ENCODE measurements around a stretch of chr11.

DNA sequence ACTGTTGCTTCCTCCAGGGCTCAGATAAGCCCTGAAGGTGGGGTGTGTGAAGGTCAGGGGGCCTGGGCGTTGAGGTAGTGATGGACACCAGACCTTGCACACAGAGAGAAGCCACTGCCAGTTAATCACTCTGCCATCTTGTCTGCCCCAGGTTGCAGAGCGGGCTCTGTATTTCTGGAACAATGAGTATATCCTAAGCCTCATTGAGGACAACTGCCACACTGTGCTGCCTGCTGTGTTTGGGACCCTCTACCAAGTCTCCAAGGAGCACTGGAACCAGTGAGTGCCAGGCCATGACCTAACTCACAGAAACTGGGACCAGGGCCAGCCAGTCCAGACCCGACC, 3.1 kb downstream of the GPHA2 start:
- PRO-cap, 4 experiments = no peak in any of the 4 experiments
- RAMPAGE, long total RNA, 4 experiments = start-site peak on the plus strand in 2 of 4 experiments, centred at positions 187 to 210 of the sequence, 7 to 11 reads per replicate

GRCh38 chr11:64998699-64999801, 2.3 kb upstream of the BATF2 start:
- PRO-cap, 4 experiments = no peak in any of the 4 experiments
- RAMPAGE, long total RNA, 4 experiments = no peak in any of the 4 experiments

DNA sequence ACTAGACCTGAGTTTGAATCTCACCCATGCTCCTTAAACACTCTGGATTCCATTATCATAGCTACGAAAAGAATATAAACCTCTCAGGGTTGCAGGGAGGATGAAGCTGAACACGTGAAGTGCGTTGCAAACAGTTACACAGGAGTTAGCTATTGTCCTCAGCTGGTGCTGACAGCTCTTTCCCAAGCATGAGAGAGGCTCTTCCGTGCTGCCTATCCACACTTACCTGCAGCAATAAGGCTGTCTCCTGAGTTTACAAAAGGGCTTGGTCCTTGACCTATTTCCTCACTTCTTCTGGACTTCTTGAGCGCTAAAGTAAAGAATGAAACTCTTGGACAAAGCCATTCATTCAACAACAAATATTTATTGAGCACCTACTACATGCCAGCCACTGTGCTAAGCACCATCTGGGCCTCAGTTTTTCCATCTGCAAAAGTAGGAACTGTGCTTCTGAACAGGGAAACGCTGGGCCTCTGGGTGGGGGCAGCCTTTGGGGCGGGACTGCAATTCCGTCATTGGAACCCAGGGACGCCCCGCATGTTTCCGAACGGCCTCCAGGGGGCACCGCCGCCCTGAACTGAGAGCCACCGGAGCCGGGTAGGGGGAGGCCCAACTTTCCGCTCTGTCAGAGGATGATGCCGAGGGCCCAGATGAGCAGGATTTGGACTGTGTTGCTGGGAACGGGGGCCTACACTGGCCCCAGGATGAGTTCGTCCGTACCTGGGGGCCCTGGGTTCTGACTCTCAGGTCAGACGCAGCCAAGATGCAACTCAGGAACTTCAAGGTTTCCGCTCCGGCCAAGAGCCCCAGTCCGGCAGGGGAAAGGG, 631 bp upstream of the ARL2 start:
- PRO-cap, 4 experiments = peak in 4 of 4 experiments; most common plus-strand start position 628 of the sequence (in 4); most common minus-strand start position 421 of the sequence (in 1)
- RAMPAGE, long total RNA, 4 experiments = no peak in any of the 4 experiments

- PRO-cap, 4 experiments = peak in 4 of 4 experiments; most common plus-strand start chr11:65047758 (in 4); most common minus-strand start chr11:65047699 (in 2)
- RAMPAGE, long total RNA, 4 experiments = start-site peak on the minus strand in 4 of 4 experiments, at chr11:65047705-65047928 at its widest, 5 to 24 reads per replicate
Observed at GRCh38 chr11:65047374-65048229, 6.6 kb downstream of the SAC3D1 start.

DNA sequence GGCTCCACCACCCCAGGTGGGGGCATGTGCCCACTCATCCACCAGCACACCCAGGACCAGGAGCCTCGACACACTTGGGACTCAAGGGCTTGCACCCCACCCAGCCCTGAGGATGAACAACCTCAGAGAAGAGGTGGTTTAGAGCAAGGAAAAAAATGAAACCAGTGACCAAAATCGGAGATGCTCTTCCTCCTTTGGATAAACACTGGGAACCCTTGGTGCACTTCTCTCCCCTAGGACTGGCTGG, 1.5 kb downstream of the ZNHIT2 start:
- PRO-cap, 4 experiments = no peak in any of the 4 experiments
- RAMPAGE, long total RNA, 4 experiments = no peak in any of the 4 experiments

DNA sequence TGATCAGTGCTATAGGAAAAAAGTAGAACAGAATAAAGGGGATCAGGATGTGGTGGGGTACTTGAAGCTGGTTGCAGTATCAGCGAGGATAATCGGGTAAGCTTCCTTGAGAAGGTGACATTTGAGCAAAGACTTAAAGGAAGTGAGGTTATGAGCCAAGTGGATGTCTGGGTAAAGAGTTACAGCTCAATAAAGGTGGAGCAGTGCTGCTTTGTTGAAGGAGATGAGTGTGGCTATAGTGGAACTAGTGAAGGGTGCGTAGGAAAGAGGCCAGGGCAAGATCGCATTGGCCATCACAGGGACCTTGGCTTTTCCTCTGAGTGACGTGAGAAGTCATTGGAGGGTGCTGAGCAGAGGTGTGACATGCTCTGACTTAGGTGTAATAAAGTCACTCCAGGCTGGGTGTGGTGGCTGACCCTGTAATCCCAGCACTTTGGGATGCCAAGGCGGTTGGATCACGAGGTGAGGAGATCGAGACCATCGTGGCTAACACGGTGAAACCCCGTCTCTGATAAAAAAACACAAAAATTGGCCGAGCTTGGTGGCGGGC, 2.3 kb upstream of the SYVN1 start:
- PRO-cap, 4 experiments = no peak in any of the 4 experiments
- RAMPAGE, long total RNA, 4 experiments = no peak in any of the 4 experiments

DNA sequence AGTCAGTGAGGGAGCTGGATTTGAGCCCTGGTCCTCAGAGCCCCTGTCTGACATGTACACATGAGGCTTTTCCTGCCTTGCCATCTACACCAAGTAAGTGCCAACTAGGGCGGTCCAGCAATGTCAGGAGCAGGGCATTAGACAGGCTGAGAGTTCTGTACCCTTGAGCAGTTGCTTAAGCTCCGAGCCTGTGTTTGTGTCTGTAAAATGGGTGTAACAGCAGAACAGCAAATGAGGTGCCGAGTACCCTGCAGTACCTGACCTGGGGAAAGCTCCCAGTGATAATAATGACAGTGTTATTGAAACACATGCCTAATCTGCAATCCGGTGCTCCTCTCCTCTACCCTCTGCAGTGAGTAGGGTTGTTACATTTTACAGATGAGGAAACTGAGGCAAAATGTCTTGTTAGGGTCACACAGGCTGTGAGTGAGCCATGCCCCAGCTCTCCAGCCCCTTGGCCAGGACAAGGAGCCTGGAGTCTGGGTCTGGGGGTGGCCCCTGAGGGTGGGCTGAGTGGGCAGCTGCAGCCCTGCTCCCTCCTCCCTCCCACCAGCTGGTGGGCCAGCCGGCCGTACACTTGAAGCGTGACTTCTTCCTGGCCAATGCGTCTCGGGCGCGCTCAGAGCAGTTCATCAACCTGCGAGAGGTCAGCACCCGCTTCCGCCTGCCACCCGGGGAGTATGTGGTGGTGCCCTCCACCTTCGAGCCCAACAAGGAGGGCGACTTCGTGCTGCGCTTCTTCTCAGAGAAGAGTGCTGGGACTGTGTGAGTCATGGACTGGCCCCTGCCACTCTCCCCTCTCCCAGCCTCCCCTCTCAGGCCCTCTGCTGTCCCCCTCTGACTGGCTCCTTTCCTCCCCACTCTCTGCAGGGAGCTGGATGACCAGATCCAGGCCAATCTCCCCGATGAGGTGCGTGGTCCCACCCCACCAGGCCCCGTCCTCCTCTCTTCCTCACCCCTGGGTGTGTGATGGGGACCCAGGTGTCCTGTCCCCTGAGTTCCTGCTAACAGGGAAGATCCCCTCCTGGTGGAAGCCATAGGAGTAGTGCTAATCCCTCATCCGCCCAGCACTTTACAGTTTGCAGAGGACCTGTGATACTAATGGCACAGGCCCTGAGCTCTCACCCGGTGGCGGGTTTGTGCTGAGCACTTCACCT, 24.6 kb downstream of the CAPN1 start:
- PRO-cap, 4 experiments = peak in 1 of 4 experiments; most common plus-strand start position 709 of the sequence (in 1)
- RAMPAGE, long total RNA, 4 experiments = no peak in any of the 4 experiments

DNA sequence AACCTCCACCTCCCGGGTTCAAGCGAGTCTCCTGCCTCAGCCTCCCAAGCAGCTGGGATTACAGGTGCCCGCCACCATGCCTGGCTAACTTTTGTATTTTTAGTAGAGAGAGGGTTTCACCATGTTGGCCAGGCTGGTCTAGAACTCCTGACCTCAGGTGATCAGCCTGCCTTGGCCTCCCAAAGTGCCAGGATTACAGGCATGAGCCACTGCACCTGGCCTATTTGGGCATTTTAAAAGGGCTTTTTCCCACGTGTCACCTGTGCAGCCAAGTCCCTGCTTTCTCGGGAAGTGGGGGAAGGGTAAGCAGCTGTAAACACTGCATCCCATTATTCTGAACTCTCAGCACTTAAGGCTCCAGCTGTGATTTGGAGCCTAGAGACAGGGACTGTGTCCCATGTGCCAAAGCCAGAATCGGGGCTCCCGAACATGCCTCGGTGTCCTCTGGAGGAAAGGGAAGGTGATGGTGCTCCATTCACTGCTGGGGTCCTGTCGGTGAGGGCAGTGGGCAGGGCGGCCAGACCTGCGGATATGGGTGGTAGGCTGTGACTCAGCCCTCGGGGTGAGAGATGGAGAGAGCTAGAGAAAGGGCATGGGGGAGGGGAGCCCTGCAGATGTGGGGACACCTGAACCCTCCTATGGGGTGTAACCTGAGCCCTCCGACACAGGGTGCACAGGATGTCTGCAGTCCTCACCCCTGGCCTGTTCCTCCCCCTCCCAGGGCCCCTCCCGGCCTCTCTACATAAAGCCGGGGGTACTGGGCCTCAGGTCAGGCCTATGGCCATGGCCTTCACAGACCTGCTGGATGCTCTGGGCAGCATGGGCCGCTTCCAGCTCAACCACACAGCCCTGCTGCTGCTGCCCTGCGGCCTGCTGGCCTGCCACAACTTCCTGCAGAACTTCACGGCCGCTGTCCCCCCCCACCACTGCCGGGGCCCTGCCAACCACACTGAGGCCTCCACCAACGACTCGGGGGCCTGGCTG, 31.7 kb downstream of the CAPN1 start:
- PRO-cap, 4 experiments = peak in 1 of 4 experiments; most common plus-strand start position 585 of the sequence (in 1)
- RAMPAGE, long total RNA, 4 experiments = no peak in any of the 4 experiments

DNA sequence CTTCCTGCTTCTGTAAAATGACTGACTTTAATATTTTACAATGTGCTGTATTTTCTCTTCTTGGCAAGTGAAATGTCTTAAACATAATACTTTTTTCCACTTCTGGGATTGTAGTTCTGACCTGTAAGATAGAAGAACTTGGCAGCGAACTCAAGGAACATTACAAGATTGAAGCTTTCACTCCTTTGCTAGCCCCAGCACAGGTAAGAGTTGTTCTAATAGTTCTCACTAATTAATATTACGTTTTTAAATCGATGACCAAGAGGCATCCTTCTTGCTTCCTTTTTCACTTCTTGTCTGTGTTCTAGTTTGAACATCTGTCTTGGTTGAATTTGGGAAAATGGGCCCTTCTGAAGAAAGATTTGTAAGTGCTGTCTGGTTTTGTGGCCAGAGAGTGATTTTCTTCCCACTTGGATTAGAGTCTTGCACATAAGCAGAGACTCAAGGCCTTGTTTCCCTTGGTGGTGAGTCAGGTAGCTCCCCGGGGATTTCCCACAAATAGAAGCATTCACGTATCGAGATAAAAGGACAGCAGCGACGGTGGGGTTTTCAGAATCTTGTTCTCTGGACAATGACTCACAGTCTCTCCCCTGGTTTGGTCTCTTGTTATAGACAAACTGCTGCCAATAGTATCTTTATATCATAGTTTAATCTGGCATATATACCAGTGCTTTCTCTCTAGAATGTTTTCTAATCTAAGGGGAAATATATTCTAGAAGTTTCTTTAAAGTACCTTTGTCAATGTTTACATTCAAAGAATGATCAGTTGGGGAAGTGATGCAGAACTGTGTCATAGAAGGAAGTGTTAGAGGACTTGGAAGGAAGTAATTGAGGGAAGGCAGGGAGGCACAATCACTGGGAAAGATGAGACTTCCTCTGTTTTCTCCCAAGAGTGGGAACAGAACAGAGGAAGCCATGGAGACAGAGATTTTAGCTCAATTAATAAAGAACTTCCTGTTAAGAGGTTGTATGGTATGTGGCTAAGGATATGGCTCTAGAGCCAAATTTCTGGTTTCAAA, 18.0 kb downstream of the POLA2 start:
- PRO-cap, 4 experiments = no peak in any of the 4 experiments
- RAMPAGE, long total RNA, 4 experiments = no peak in any of the 4 experiments

DNA sequence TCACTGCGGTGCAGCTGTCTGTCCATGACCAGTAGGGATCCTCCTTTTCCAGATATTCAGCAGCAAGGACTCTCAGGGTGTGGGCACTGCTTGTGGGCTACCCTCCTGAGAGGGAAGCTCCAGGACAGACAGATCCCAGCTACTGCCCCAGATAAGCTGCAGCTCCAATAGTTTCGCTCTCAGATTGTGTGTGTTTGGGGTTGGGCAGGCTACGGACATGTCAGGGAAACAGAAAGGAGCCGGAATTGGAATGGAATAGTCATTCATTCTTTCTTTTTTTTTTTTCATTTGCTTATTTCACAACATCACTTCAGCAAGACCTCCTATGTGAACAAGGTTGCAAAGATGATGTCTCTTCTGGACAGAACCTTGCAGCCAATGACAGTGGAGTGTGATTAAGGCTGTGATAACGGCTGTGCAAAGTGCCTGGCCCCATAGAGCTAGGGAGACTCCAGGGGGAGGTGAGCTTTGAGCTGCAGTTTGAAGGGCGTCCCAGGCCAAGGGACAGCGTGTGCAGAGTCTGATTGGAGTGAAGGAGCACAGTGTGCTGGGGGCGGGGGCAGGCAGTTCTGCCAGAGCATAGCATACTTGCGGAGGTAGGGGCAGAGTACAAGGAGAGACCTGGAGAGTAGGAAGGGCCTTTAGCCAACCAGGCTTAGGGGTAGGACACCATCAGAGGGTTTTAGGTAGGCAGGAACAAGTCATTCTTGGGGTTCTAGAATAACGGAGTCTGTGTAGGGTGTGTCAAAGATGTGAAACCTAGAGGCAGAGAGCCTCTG, 3.3 kb downstream of the TIGD3 start:
- PRO-cap, 4 experiments = no peak in any of the 4 experiments
- RAMPAGE, long total RNA, 4 experiments = no peak in any of the 4 experiments

GRCh38 chr11:65384382-65384940, 2.0 kb upstream of the FRMD8 start:
- PRO-cap, 4 experiments = peak in 1 of 4 experiments; most common plus-strand start chr11:65384752 (in 1); most common minus-strand start chr11:65384642 (in 1)
- RAMPAGE, long total RNA, 4 experiments = no peak in any of the 4 experiments

- PRO-cap, 4 experiments = peak in 1 of 4 experiments; most common minus-strand start chr11:65390827 (in 1)
- RAMPAGE, long total RNA, 4 experiments = no peak in any of the 4 experiments
Observed at GRCh38 chr11:65390715-65391101, 4.3 kb downstream of the FRMD8 start.

DNA sequence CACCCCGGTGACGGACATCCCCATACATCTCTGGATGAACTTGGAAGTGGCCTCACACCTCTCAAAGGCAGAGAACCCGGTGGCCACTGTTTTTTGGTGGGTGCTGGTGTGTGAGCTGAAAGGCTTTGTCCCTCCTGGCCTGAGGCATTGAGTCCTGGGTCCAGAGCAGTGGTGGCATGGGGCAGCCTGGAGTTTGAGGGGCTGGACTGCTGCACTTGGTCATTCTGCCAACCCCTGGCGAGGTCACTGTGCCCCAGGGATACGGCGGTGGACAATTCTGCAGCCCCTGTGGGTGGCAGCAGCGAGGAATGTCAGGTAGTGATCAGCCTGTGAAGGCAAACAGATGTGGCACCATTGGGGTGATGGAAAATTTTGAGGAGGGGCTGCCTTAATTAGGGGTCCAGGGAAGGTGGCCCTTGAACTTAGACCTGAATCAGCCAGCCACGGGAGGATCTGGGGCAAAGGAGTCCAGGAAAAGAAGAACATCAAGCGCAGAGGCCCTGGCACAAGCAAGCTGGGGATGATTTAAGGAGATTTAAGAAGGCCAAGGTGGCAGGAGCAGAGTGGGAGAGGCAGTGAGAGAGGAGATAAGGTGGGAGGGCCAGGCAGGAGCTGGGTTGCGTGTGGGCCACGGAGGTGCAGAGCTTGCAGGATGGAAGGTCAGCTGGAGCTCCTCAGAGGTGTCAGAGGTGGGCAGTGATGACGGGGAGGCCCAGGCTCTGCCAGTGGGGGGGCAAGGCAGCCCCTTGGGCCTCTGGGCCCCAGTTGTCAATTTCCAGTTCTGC, 6.2 kb downstream of the FRMD8 start:
- PRO-cap, 4 experiments = peak in 1 of 4 experiments; most common plus-strand start position 644 of the sequence (in 1)
- RAMPAGE, long total RNA, 4 experiments = no peak in any of the 4 experiments

DNA sequence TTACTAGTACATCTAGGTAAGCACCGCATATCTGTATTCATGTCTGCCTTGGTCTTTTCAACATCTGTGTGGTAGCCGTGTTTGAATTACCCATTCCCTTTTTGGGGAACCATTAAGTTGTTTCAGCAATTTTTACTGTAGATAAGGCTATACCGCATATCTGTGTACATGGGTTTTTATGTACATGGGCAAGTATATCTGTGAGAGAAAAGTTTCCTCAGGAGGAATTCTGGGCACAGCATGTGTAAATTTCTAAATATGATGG, 50.1 kb downstream of the FRMD8 start:
- PRO-cap, 4 experiments = peak in 1 of 4 experiments; most common plus-strand start position 212 of the sequence (in 1)
- RAMPAGE, long total RNA, 4 experiments = no peak in any of the 4 experiments

GRCh38 chr11:65436916-65437244, 50.4 kb downstream of the FRMD8 start:
- PRO-cap, 4 experiments = no peak in any of the 4 experiments
- RAMPAGE, long total RNA, 4 experiments = no peak in any of the 4 experiments

DNA sequence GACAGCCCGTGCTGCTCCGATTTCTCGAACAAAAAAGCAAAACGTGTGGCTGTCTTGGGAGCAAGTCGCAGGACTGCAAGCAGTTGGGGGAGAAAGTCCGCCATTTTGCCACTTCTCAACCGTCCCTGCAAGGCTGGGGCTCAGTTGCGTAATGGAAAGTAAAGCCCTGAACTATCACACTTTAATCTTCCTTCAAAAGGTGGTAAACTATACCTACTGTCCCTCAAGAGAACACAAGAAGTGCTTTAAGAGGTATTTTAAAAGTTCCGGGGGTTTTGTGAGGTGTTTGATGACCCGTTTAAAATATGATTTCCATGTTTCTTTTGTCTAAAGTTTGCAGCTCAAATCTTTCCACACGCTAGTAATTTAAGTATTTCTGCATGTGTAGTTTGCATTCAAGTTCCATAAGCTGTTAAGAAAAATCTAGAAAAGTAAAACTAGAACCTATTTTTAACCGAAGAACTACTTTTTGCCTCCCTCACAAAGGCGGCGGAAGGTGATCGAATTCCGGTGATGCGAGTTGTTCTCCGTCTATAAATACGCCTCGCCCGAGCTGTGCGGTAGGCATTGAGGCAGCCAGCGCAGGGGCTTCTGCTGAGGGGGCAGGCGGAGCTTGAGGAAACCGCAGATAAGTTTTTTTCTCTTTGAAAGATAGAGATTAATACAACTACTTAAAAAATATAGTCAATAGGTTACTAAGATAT, 26.2 kb upstream of the SCYL1 start:
- PRO-cap, 4 experiments = peak in 4 of 4 experiments; most common plus-strand start position 563 of the sequence (in 4); most common minus-strand start position 127 of the sequence (in 4)
- RAMPAGE, long total RNA, 4 experiments = start-site peak on the plus strand in 3 of 4 experiments, centred at position 562 of the sequence, 103,676 to 243,789 reads per replicate; start-site peak on the minus strand in 3 of 4 experiments, centred at positions 106 to 170 of the sequence, 5 to 14 reads per replicate

- PRO-cap, 4 experiments = peak in 4 of 4 experiments; most common plus-strand start chr11:65553449 (in 3); most common minus-strand start chr11:65553476 (in 2)
- RAMPAGE, long total RNA, 4 experiments = start-site peak on the minus strand in 1 of 4 experiments, at chr11:65553454-65553510 at its widest, 9 reads per replicate
Observed at GRCh38 chr11:65553325-65554153, 4.6 kb downstream of the LTBP3 start.

- PRO-cap, 4 experiments = no peak in any of the 4 experiments
- RAMPAGE, long total RNA, 4 experiments = no peak in any of the 4 experiments
Observed at GRCh38 chr11:65592769-65593242, 2.8 kb downstream of the KCNK7 start.

- PRO-cap, 4 experiments = peak in 1 of 4 experiments; most common plus-strand start chr11:65593885 (in 1)
- RAMPAGE, long total RNA, 4 experiments = no peak in any of the 4 experiments
Observed at GRCh38 chr11:65593531-65594476, 1.8 kb downstream of the KCNK7 start.

DNA sequence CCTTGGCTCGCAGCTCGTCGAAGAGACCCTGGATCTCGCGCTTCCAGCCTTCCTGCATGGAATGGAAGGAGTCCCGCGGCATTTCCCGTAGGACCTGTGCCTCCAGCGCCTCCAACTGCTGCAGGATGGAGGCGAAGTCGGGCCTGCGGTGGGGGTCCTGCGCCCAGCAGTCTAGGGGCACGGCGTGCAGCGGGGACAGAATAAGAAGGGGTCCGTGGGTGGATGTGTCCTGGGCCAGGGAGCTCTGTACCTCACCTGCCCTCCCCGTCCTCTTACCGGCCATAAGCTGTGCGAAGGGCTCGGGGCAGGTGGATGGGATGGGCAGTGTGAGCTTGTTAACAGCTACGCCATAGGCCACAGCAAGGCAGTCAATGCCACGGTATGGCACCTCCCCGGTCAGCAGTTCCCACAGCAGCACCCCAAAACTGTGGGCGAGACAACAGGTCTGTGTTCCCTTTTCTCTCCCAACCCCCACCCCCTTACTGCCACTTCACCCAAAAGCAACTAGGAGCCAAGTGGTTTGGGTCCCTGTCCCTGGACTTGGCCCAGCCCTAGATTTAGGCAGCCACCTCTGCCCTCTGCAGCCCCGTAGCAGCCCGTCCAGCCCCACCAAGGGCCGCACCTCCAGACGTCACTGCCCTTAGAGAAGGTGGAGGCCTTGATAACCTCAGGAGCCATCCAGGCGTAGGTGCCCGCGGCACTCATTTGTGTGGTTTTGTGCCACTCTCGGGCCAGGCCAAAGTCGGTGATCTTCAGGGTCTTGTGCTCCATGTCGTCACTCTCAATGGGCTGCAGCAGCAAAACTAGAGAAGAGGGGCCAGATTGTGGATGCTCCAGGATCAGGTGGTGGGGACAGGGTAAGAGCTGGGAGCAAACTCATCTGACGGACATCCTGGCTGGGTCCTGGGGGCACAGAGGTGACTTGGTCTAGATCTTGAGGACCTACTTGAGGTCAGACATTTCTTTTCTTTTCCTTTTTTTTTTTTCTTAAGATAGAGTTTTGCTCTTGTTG, 6.1 kb downstream of the MAP3K11 start:
- PRO-cap, 4 experiments = no peak in any of the 4 experiments
- RAMPAGE, long total RNA, 4 experiments = no peak in any of the 4 experiments